Occipital lobe (tissue), 2 donors: ENCODE measurements around the gene MRPL46.

DNA sequence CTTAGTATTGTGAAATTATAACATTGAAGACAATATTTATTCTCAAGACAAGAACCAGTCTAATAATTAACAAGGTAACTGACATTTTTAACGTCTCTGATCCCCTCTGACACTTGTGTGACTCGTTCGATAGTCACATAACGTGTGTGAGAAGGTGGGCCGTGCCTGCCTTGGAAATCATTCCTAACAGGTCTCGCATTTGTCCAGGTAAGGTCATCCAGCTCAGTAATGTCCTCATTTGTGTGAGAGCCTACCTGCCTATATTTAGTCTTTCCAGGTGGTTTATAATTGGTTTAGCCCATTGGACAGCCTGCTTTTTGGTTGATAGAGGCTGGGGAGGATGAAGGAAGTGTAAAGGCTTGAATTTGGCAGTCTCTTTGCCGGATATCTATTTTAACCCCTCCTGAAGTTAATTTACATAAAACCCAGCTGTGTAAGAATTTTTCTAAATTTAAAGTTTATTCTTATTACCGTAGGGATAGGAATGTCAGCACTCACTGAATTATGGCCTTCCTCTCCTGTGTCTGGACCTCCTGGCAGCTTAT lies 94.5 kb downstream of the AKAP13 start:
- RAMPAGE, long total RNA: no peak

- RAMPAGE, long total RNA: no peak
These were observed 196.0 kb downstream of the KLHL25 start for GRCh38 chr15:85598461-85599338.

- RAMPAGE, long total RNA: no peak
These were observed 189.6 kb downstream of the KLHL25 start for GRCh38 chr15:85605124-85605543.

GRCh38 chr15:85669497-85669986 lies 125.2 kb downstream of the KLHL25 start:
- RAMPAGE, long total RNA: no peak

GRCh38 chr15:85702218-85702876 lies 92.4 kb downstream of the KLHL25 start:
- RAMPAGE, long total RNA: no peak

DNA sequence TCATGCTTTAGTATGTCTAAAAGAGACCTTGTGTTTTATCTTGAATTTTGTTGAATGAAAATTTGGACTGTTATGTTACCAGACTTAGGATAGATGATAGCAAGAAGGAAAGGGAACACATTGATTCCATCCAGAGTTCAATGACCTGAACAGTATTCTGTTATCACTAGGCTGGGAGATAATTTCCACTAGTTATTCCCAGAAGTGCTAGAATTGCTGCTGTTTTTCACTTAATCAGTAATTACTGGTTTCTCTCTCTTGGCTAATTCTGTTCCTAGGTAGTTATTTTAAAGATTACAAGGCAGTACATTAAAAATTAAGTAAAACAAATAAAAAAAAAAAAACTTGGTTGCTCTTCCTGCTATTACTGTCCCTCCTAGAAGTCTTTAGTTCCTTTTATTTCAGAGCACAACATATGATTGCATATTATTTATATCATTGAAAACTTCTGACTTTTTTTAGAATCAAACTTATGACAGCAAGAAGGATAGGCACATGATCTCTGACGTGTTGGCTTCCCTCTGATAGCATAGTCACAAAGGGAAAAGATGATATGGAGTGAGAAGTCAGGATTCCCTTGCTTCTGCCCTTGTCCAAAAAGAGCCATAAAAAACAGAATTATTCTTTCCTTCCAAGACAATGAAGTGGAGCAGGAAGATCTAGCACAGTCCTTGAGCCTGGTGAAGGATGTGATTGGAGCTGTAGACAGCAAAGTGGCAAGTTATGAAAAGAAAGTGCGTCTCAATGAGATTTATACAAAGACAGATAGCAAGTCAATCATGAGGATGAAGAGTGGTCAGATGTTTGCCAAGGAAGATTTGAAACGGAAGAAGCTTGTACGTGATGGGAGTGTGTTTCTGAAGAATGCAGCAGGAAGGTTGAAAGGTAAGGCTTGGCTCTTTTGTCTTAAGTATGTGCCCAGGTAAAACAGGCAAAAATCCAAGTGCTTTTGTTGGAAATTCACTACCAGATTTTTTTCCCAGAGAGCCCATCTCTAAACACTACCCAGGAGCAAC lies 72.0 kb downstream of the KLHL25 start:
- RAMPAGE, long total RNA: no peak

GRCh38 chr15:85723839-85724831 lies 70.6 kb downstream of the KLHL25 start:
- RAMPAGE, long total RNA: no peak

GRCh38 chr15:85764543-85765320 lies 30.0 kb downstream of the KLHL25 start:
- RAMPAGE, long total RNA: no peak

- RAMPAGE, long total RNA: no peak
These were observed 16.3 kb downstream of the KLHL25 start for GRCh38 chr15:85778231-85778967.

- RAMPAGE, long total RNA: no peak
These were observed 8.1 kb downstream of the KLHL25 start for GRCh38 chr15:85786388-85787274.

- RAMPAGE, long total RNA: no peak
These were observed 268 bp upstream of the KLHL25 start for GRCh38 chr15:85794977-85795408.

DNA sequence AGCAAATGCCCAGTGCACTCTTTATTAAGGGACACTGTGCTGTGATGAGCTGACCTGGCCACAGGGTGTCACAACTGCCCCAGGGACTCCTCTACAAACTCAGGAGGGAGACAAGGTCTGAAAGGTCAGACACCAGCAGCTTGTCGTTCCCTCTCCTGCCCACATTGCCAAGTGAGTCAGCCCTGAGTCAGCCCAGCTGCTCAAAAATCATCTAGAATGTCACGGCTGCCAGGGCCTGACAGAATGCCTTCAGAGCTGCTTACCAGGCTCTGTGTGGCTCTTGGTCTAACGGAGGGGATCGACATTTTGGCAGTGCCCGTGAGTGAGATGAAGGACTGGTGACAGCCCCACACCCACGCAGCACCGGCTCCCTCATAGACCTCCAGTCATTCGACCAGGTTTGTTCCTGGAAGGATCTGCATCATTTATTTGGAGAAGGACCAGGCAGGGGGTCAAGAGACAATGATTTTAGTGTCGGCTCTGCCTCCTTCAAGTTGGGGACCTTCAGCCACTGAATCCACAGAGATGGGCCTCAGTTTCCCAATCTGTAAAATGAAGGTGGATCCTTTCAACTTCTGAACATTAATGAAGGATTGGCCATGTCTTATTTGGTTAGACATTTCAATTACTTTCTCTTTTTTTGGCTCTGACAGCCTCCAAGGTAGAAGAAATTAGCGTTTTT lies 545.2 kb downstream of the AGBL1 start:
- RAMPAGE, long total RNA: no peak

- RAMPAGE, long total RNA: no peak
These were observed 405.5 kb downstream of the NTRK3 start for GRCh38 chr15:87851082-87851456.

DNA sequence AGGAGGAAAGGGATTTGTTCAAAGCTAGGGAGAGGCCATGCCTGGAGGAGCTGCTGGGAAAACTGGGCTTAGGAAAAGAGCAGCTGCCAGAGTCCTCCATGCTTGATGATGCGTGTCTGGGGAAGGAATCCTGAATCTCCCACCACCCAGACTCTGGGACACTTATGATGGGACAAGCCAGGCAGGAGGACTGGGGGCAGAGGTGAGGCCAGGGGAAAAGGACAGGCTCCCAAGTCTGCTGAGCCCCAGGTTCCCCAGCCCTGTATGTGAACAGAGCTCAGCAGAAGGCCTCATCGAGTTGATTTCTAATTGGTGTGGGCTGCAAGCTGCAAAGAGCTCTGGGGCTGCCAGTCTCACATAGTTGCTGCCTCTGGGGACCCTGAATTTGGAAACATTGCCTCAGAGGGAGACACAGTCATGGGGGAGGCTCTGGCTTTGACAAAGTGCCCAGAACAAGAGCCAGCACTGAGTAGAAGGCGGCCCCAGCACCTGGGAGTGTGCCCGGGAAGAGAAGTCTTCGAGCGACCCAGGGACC lies 7.5 kb downstream of the NTRK3 start:
- RAMPAGE, long total RNA: no peak

- RAMPAGE, long total RNA: start-site peak on the minus strand at chr15:88467338-88467390, 370 and 356 reads in 2 replicates
These were observed at the start of gene MRPL46 for GRCh38 chr15:88466857-88467590. MRPL46 (minus strand) TSS chr15:88467388.

GRCh38 chr15:88476441-88477194 lies 9.1 kb downstream of the MRPS11 start:
- RAMPAGE, long total RNA: no peak

DNA sequence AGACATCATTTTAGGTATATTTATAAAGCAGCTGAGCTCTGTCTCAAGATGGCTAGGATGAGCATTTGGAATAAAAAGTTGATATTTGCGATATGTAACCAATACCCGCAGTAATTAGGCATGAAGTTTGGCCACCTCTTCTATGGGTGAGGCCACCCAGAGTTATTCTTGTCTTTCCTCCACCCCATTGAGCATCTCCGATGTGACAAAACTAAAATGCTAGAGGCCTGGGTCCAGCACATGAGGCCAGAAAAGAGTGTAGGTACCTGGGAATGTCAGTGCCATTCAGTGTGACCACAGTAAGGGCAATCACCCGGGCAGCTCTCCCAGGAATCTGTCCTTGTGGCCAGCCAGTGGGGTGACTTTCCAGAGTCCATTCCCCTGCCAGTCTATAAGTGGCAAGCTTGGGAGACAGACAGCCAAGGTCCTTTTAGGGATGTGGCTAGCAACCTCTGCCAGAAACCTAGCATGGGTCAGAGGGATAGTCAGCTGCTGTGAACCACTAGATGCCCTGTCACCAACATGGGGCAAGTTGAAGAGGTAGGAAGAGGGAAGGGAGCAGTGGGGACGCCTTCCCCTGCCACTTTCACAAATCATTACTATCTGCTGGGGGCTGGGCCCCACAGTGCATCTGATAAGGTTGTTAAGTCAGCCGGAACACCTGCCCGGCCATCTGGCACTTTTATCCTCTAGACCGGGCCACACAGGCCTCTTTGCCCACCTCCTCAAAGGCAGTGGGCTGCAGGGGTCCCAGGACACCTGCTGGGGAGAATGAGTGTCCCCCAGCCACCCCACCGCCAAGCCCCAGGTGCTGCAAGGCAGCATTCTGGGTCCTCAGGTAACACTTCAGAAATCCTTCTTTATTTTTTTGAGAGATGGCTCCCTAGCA lies 24.7 kb upstream of the DET1 start:
- RAMPAGE, long total RNA: no peak

GRCh38 chr15:88648112-88648811 lies 9.4 kb downstream of the ISG20 start:
- RAMPAGE, long total RNA: no peak

GRCh38 chr15:88659532-88660102 lies 20.8 kb downstream of the ISG20 start:
- RAMPAGE, long total RNA: no peak

- RAMPAGE, long total RNA: no peak
These were observed 8.6 kb downstream of the MFGE8 start for GRCh38 chr15:88904482-88905084.